Vermiform appendix (tissue), 1 donor: ENCODE measurements around the gene SPTBN2.

GRCh38 chr11:66720752-66720901 is 8.4 kb downstream of the SPTBN2 start:
- PRO-cap, result no peak

- PRO-cap, result no peak
Measured at GRCh38 chr11:66725591-66726176, 3.3 kb downstream of the SPTBN2 start.

DNA sequence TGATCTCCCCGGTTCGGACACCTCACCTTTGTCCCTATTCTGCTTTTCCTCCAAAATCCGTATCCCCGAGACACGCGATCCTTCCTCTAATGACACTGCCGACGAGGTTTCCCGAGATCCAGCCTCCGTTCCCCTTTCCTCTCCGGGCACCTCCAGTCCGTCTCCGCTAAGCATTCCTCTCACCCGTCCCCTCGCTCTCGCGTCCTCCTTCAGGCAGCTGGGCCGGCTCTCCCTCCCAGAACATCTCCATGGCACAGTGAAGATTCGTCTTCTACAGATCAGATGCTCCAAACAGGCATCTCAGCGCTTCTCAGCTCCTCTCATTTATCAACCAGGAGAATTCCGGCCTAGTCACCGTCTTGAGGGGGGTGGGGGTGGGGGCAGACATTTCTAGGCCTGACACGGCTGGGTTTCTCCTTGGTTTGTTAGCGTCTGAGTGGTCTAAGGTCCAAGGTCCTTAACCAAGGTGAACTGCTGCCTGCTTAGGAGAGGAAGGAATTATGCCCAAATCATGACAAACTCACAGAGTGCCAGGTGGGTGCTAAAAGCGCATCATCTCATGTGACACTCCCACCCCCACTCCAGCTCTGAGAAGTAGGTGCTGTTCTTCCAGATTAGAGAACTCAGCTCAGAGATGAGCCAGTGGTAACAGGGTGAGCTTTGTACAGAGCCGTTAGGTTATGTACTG is at the start of gene SPTBN2:
TSS of gene SPTBN2 (minus strand) at position 502 of the 688 bp plus-strand sequence.
- PRO-cap, result no peak

GRCh38 chr11:66903986-66904514 is 47.2 kb downstream of the LRFN4 start:
- PRO-cap, result no peak

DNA sequence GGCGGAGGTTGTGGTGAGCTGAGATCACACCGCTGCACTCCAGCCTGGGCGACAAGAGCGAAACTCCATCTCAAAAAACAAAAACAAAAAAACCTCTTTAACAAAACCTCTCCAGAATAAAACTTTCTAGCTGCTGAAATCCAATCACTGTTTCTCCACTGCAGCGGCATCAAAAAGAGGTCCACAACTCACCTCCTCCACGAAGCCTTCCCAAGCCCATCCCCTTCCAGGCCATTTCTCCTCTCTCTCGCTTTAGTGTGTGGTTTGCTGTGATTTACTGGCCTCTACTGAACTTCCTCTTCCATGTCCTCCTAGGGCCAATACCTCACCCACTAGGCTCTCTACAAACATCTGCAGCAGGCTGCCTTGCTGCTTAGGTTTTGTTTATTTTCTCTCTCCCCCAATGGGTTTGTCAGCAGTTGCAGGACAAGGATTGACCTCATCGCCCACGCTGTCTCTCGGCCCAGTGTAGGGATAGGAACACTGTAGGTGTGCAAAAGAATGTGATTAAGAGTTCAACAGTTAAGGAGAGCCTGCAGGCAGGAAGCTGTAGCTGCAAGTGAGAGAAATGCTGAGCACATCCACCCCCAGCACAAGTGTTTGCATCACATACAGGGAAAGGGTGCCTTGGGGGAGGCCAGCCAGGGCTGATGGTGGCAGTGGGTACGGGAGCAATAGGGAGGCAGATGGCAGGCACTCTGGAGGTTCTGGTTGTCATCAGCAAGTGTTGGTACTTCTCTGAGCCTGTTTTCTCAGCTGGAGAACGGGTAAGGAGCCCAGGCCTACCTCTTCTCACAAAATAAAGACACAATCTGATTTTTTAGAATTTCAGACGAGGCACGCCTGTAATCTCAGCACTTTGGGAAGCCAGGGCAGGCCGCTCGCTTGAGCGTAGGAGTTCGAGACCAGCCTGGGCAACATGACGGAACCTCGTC is 1.4 kb downstream of the PC start:
- PRO-cap, result no peak

DNA sequence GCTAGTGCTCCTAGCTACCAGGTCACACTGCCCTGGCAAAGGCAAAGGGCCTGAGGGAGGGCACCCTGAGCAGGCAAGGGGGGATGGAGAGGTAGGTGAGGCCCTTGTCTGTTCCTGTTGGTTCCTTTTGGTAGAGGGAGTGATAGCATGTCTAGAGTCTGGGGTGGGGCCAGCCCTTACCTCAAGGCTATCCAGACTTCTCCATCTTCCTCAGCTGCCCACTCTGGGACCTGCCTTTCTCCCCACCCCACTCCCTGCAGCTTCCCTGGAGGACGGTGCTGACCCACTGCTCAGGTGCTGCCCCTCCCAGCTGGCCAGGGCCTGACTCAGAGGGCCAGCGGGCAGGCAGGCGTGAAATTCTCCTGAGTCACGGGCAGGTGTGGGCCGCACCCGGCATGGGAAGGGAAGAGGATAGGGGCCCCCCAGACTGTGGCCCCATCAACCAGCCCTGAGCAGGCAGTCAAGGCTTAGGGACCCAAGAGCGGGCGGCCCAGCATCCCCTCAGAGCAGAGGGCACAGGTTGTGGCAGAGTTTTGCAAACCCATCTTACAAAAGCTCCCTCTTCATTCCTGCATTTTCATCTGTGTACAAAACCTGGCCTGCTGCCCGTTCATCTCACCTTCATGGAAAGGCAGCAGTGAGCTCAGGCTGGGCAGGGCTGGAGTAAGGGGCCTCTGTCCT is 5.9 kb downstream of the RHOD start:
- PRO-cap, result no peak

DNA sequence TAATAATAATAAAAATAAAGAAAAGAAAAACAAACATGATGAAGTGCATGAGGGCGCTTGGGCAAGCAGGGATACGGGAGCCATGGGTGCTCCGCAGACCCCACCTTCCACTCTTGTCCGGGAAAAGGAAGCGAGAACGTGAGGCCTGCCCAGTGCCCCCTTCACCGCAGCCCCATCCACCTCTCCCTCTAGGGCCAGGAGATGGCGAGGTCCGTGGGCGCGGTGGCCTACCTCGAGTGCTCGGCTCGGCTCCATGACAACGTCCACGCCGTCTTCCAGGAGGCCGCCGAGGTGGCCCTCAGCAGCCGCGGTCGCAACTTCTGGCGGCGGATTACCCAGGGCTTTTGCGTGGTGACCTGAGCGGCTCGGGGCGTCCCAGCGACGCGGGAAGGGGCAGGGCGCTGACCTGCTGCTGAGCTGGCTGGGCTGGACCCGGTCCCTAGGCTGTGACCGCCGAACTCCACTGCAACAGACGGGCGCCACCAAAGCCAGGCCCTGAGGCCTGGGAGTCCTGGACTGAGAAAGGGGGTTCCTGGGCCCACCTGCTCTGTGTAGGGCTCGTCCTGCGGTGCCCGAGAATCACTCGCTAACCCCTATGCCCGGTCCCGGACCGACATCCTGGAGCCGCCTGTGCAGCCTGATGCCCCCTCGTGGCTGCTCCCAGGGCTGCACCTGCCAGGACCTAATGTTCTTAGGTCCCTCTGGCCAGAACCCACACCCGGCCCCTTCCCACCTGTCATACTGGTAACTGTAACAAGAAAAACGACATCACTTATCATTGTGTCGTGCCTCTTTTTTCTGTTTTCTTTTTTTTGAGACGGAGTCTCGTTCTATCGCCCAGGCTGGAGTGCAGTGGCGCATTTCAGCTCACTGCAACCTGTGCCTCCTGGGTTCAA is 14.8 kb downstream of the RHOD start:
- PRO-cap, result no peak

DNA sequence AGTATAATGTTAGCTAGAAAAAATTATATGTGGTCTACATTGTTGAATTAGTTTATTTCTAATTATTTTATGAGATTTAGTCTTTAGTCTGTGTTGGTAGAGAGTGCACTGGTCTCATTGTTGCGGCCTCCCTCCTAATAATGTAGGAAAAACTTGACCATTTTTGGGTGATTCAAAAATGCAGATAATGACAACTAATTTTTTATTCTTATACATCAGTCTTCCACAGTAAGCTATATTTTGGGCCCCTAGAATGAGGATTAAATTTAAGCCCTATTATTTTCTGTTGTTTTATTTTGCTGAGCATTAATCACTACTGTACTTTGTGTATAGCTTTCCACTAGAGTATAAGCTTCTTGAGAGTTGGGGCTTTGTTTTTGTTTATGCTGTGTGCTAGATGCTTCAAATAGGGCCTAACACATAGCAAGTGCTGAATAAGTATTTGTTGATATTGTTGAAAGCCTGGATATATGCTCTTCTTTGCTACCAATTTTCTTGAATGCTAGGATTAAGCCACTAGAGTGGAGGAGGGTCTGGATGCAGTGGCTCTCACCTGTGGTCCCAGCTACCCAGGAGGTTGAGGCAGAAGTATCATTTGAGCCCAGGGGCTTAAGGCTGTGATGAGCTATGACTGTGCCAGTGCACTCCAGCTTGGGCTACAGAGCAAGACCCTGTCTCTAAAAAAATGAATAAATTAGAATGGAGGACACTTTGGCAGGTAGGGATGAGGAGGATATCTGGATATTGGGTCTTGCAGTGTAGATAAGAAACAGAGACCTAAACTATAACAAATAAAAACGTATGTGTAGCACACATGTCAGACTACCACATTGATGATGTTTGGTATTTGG is 9.6 kb downstream of the KDM2A start:
- PRO-cap, result no peak

GRCh38 chr11:67179747-67180375 is 60.8 kb downstream of the KDM2A start:
- PRO-cap, result no peak

DNA sequence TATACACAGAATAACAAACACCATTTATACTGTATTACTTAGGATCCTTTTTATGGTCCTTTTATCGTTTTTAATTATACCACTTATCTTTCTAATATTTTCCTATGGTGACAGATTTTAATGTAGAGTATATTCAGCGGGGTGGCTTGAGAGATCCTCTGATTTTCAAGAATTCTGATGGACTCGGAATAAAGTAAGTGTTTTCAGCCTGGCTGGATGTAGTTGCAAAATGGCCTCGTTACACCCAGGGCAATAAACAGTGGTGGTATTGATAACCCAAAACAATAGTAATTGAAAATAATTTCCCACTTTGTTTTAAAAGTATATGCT is 62.1 kb downstream of the KDM2A start:
- PRO-cap, result no peak

DNA sequence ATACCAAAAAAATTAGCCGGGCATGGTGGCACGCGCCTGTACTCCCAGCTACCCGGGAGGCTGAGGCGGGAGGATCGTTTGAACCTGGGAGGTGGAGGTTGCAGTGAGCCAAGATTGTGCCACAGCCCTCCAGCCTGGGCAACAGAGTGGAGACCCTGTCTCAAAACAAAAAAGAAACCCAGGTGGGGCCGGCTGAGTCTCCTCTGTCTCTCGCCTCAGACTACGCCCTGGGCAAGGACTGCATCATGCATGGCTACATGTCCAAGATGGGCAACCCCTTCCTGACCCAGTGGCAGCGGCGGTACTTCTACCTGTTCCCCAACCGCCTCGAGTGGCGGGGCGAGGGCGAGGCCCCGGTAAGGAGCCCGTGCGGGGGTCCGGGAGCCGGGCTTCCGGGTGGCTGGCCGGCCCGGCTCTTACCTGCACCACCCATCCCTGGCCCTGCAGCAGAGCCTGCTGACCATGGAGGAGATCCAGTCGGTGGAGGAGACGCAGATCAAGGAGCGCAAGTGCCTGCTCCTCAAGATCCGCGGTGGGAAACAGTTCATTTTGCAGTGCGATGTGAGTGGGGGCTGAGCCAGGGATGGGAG is 4.4 kb upstream of the ANKRD13D start:
- PRO-cap, result no peak

- PRO-cap, result unidirectional peak, minus-strand start at chr11:67311919
Measured at GRCh38 chr11:67311443-67312406, 8.4 kb downstream of the SSH3 start.

DNA sequence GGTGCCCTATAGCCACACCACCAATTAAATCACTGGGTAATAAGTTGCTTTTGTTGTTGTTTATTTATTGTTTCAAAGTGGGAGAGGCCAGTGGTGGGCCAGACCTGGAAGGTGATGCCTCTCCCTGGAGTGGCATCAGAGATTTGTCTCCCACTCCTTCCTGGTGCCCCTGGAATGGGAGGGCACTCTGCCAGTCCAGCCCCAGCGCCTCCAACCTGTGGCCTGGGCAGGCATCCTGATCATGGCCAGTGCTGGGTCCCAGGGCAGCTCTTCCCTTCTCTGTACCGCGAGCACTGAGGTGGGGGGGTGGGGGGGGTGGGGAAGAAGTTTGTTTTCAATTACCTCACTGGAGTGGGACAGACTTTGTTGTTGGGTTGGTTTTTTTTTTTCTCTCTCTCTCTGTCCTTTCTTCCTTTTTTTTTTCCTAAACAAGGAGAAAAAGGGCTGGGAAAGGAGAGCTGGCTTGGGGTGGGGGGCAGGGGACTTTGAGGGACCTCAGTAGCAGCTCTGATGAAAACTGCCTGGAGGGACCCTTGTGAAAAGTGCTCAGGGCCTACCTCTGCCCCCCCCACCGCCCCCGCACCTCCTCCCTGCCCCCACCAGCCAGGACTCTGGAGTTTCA is 1.6 kb upstream of the CLCF1 start:
- PRO-cap, result no peak

GRCh38 chr11:67432582-67433563 is 4.6 kb downstream of the RPS6KB2 start:
- PRO-cap, result no peak

- PRO-cap, result no peak
Measured at GRCh38 chr11:67434953-67435795, 2.3 kb downstream of the PTPRCAP start.

GRCh38 chr11:67495008-67495694 is 10.0 kb downstream of the PITPNM1 start:
- PRO-cap, result no peak

GRCh38 chr11:67529962-67530297 is 6.7 kb upstream of the CABP2 start:
- PRO-cap, result no peak

DNA sequence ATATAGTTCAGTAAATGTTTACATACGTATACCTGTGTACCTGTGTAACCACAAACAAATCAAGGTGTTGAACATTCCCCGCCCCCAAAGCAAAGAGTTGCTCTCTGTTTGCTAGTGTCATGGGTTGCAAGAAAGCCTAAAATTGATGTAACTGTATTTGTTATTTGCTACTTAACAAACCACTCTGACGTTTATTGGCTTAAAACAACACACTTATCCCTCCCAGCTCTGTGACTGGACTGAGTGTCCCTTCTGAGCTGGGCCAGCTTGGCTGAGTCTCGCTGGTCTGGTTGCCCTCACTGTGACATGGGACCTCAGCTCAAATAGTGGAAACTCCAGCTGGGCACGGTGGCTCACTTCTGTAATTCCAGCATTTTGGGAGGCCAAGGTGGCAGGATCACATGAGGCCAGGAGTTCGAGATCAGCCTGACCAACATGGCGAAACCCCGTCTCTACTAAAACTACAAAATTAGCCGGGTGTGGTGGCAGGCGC is 25.5 kb upstream of the CABP2 start:
- PRO-cap, result no peak

DNA sequence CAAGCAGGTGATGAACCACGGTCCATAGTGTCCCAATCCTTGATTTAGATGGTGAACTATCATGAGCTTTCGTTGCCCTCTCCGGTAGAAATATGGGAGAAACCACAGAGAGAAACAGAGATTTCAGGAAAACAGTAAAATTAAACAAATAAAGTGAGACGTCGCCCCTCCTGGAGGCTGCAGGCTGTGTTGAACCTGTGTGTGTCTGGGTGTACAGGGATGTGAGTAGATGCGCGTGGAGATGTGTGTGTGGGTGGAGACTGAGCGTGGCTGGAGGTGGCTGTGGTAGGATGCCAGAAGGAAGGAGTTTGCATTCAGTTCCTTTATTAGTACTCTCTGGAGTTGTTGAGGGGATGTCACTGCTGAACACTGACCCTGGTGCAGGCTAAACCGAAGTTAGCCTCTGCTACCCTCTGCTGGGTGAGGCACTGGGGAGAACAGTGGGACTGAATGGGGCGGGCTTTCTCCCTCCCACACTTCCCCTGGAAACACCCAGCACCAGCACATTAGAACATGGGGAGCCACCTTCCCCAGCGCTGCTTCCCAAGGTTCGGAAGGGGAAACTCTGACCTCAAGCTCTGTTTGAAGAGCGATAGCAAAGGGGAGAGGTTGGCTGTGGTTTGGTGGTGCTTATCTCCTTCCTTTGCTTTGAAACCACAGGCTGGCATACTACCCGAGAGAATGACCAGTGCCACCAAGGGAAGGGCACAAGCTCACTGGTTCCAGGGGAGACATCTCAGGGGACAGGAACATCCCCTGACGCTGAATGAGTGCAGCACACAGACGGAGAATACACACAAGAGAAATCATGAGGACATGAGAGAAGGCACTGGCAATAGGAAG is 4.2 kb upstream of the GSTP1 start:
- PRO-cap, result no peak

- PRO-cap, result no peak
Measured at GRCh38 chr11:67585800-67586307, 2.2 kb downstream of the GSTP1 start.